ENCODE results near the genes XXYLT1, PPP1R2, MUC4, TFRC and UBXN7.

DNA sequence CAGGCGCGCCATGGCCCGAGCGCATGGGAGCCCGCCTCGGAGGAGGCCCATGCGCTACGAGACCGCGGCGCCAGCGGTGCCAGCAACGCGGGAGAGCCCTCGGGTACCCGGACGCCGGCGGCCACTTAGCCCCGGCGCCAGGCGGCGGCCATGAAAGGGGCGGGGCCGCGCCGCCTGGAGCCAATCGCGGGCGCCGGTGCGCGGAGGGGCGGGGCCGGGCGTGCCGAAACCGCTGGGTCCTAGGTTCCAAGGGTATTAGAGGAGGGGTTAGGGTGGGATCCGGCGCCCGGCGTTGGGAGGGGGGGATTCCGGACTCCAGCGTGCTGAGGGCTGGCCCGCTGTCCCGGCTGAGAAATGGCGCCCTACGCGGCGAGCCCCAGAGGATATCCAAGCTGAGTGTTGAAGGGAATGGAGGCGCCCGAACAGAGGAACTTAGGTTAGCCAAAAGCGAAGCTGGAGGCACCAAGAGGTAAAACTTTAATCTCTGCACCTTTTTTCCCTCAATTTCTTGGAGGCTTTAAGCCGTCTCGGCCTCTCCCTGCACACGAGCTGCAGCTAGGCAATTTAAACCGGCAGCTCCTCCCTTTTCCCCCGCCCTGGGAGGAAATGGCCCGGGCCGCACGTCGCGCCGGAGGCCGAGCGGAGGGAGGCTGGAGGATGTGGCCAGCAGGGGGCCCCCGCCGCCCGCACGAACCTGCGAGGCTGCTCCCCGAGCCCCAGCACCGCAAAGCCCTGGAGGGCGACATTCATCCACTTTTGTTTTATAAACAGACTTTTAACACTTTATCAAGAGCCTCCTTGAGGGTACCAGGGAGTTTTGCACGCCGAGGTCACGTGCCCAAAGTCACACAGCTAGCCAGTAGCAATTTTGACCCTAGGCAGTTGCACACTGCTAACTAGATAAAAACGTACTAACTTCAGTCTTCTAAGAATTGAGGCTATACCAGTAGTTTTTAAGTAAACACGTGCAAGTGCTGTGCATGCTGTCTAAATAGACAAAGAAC, at the start of gene XXYLT1:
Gene XXYLT1 (minus strand): TSS at position 152 of the 1,004 bp plus-strand sequence.
- PRO-cap, result bidirectional peak, plus-strand start at position 255 of the sequence, minus-strand start at position 101 of the sequence; unidirectional peak, minus-strand start at position 597 of the sequence

- PRO-cap, result no peak
Measured at GRCh38 chr3:195426022-195426588, 16.7 kb downstream of the ACAP2 start.

DNA sequence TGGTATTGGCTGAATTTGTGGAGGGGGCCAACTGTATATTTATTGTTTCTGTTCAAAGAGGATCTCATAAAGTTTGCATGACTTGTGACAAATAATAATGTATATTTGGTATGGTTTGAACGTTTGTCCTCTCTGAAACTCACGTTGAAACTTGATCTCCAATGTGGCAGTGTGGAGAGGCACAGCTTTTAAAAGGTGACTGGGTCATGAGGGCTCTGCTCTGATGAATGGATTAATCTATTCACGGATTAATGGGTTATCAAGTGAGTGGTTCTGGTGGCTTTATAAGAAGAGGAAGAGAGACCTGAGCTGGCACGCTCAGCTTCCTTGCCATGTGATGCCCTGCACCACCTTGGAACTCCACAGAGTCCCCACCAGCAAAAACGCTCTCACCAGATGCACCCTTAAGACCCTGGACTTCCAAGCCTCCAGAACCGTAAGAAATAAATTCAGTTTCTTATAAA, 2.7 kb downstream of the PPP1R2 start:
- PRO-cap, result bidirectional peak, plus-strand start at position 365 of the sequence, minus-strand start at position 354 of the sequence

DNA sequence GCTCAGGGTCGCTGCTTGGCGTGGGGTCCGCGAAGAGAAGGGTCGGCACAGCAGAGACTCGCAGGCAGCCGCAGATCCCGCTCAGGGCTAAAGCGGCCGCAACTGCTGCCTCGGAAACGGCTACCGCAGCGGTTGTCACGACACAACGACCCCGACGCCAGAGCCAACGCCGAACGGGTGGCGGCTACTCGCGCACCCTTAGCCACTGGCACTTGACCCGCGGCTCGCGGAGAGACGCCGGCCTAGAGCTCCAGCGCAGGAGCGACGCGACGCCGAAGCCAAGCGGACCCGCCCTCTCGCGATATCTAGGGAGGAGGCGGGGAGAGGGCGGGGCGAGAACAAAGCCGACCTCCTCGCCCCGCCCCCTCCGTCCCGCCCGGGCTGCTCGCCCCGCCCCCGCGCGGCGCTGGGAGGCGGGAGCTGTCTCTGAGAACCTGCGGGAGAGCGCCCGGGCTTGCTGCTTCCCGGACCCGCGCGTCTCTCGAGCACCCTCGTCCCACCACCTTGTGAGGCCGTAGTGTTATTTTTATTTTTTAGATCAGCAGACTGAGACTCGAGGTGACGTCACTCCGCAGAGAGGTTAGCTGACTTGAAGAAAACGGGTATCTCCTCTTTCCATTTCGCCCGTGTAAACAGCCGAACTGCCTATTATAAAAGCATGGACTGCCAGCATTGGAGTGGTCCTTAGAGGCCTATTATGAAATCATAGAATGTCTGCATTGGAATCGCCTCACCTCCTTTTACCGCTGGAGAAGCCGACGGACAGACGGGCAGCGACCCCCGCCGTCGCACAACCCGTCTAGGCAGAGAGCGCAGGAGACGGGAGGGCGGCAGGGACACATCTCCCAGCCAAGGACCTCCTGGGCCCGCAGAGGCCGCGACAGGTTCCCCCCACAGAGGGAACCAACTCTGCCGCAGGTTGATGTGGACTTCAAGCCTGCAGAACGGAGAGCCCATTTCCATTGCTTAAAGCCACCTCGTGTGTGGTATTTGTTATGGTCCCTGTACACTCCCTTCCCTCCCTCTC, at the start of gene PPP1R2:
Gene PPP1R2 (minus strand): TSS at position 279 of the 1,027 bp plus-strand sequence.
- PRO-cap, result bidirectional peak, plus-strand start at position 429 of the sequence, minus-strand start at position 307 of the sequence; bidirectional peak, plus-strand start at position 587 of the sequence, minus-strand start at position 506 of the sequence

- PRO-cap, result no peak
Measured at GRCh38 chr3:195636683-195637048, 52.9 kb upstream of the APOD start.

DNA sequence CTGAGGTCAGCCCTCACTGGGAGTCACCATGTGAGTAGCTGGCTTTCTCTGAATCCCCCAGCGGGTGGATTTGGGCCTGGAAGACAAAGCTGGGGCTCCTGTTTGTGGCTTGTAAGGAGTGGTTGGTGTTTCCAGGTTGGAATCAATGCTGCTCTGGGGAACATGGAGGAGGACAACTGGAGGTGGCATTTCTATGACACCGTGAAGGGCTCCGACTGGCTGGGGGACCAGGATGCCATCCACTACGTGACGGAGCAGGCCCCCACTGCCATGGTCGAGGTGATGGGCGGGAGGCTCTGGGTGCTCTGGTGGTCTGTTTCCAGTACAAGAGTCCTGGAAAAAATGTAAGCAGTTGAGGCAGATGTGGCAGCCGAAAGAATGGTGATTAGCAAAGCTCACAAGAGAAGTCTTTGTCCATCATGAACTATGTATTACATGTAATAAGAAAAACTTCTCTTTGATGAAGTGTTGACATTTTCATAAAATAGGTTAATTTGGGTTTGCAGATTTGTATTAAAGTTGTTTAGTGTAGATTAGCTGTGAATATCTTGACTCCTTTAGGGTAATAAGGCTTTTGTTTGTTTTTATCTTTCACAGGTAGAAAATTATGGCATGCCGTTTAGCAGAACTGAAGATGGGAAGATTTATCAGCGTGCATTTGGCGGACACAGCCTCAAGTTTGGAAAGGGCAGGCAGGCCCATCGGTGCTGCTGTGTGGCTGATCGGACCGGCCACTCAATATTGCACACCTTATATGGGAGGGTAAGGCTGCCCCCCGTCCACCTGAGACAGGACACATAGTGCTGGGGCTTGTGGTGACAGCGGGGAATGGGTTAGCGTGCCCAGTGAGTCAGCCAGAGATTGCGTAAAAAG, 57.1 kb upstream of the MUC20 start:
- PRO-cap, result no peak

DNA sequence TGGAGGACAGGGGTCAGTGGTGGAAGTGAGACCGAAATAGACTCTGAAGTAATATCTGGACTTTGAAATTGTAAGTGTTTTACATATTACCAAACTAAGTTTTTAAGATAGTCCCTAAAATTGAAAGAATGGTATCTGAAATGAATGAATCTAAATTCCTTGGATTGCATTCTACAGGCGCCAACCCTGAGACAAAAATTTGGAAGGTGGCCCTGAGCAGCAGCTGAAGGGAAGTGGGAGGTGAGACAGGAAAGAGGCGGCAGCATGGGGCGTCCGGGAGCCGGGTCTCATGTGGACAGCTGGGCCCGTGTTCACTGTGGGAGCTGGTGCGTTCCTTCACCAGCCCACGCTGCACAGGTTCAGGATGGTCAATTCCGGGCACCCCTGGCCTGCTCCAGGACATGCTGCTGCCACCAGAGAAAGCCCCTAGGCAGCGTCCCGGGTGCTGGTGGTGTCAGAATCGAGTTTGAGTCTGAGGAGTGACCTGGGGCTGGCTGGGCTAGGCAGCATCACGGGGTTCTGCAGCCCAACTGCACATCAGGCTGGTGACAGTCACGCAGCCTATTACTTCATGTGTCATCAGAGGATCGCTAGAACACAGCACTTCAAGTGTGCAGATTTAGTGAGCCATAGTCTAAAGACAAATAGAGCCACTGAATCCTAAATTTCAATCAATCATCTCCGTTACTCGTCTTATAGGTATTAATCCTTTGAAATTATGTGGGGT, 31.2 kb upstream of the MUC20 start:
- PRO-cap, result no peak

GRCh38 chr3:195809306-195810521, 2.0 kb downstream of the MUC4 start:
- PRO-cap, result no peak

DNA sequence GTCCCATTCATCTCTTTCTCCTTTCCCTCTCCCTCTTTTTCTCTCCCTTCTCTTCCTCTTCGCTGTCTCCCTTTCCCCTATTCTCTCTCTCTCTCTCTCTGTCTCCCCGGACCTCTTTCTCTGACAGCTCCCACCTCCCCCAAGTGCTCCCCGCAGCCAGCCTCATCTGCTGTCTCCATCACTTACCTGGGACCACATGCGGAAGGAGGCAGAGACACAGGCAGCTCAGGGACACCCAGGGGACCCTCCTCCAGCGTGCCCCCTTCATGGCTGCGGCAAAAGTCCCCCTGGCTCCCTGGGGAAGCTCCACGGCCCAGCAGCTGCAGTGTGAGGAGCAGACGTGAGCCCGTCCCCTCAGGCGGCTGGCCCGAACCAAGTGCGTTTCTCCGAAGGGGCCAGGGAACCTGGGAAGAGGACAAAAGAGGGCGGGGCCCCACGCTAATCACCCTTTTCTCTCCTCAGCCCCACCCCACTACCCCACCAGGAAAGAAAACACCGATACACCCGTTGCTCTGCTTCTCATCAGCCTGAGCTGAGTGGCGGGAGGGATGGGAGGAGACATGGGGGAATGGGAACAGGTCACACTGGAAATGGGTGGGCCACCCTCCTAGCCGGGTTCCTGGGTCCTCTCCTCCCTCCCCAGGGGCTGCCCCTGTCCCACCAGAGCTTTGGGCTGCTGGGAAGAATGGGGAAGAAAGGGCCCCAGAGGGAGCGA, at the start of gene MUC4:
Gene MUC4 (minus strand): TSS at position 380 of the 715 bp plus-strand sequence.
- PRO-cap, result no peak

DNA sequence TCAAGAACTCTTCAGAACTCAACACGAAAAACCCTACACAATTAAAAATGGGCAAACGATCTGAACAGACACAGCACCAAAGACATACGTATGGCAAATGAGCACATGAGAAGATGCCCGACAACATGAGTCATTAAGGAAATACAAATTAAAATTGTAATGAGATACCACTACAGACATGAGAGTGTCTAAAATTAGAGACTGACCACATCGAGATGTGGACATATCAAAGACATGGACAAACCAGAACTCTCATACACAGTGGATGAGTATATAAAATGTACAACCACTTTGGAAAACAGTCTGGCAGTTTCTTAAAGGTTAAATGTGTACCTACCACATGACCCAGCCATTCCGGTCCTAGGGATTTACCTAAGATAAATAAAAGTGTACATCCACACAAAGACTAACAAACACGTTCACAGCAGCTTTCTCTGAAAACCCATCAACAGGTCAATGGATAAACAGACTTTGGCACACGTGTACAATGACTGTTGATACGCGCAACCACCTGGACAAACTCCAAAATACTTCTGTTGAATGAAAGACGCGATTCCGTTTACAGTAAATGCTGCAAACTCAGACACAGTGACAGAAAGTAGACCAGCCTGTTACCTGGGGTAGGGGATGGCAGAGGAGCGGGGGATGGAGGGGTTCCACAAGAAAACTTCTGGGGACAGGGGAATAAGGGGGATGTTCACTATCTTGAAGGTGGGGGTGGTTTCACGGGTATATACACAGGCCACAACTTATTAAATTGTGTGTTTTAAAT, 2.2 kb downstream of the TNK2 start:
- PRO-cap, result bidirectional peak, plus-strand start at position 552 of the sequence, minus-strand start at position 458 of the sequence

DNA sequence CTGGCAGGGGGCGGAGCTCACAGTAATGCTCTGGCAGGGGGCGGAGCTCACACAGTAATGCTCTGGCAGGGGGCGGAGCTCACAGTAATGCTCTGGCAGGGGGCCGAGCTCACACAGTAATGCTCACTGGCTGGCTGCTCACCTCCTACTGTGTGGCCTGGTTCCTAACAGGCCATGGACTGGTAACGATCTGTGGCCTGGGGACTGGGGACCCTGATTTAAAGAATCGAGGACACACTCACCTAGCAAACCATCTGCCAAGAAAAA, 54.0 kb upstream of the TNK2 start:
- PRO-cap, result no peak

GRCh38 chr3:196081967-196082555, at the start of gene TFRC:
Gene TFRC (minus strand): TSS chr3:196082090.
- PRO-cap, result bidirectional peak, plus-strand start at chr3:196082270, minus-strand start at chr3:196082090

GRCh38 chr3:196115624-196116215, 33.8 kb upstream of the TFRC start:
- PRO-cap, result unidirectional peak, plus-strand start at chr3:196116009

DNA sequence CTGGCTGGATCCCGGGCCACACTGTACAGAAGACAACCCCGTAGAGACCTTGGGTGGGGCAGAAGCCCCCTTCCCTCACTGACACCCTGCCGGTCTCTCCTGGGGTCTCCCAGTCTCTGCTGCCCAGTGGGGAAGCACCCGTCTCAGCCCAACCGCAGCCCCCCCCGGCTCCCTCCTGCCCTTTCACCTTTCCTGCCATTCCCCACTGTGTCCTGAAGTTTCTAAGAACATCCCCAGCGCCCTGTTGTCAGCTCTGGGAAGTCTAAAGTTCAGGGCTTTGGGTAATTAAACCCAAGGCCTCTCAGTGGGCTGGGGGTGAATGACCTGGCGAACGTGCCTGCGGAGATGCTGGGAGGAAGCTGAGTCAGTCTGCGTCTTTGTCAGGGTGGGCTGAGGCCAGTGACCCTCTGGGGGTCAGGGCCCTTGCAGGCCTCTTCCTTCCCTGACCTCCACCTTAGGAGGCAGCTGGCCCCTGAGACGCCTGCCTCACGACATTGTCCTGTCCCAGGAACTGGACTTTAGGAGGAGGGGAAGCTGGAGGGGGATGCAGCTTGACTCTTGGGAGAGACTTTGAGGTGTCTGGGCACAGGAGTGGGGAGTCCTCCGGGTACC, 1.4 kb upstream of the SLC51A start:
- PRO-cap, result no peak

- PRO-cap, result no peak
Measured at GRCh38 chr3:196272758-196273588, 14.6 kb downstream of the PCYT1A start.

DNA sequence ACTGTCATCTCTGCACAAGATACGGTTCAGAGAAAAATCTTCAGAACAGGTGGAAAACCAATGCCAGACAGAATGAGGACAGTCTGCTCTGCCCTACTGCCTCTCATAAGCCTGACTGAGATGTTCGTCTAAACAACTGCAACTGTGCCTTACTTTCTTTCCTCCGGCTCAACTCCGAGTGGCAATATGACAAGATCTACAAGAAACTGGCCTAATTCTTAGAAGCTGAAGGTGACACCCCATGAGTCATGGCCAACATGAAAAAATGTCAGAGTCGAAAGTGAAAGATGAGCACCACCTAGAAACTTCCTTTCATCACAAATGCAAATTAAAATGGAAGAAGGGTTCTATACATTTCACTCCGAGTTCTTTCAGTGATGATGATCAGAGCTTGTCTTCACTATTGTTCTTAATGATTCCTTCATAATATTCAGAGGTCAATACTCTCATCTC, 12.9 kb downstream of the PCYT1A start:
- PRO-cap, result bidirectional peak, plus-strand start at position 331 of the sequence, minus-strand start at position 259 of the sequence

DNA sequence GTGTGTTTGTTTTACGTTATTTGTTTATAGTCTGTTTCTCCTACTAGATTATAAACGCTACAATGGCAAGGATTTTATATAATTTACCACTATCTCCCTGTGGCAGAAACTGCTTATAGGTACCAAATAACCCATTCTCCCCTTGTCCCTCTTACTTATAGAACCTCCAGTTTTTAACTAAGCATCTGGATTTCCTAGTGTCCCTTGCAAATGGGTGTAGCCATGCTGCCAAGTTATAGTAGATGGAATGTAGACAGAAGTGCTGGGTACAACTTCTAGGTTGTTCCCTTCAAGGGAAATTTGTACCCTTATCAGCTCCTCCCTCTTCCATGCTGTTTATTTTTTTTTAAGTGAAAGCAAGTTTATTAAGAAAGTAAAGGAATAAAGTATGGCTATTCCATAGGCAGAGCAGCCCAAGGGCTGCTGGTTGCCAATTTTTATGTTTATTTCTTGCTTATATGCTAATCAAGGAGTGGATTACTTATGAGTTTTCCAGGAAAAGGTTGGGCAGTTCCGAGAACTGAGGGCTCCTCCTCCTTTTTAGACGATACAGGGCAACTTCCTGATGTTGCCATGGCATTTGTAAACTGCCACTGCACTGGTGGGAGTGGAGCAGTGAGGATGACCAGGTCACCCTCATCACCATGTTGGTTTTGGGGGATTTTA, 40.0 kb upstream of the TM4SF19 start:
- PRO-cap, result no peak

- PRO-cap, result bidirectional peak, plus-strand start at chr3:196432606, minus-strand start at chr3:196432427
Measured at GRCh38 chr3:196432267-196433024, at the start of gene UBXN7. Gene UBXN7 (minus strand): TSS chr3:196432427.

DNA sequence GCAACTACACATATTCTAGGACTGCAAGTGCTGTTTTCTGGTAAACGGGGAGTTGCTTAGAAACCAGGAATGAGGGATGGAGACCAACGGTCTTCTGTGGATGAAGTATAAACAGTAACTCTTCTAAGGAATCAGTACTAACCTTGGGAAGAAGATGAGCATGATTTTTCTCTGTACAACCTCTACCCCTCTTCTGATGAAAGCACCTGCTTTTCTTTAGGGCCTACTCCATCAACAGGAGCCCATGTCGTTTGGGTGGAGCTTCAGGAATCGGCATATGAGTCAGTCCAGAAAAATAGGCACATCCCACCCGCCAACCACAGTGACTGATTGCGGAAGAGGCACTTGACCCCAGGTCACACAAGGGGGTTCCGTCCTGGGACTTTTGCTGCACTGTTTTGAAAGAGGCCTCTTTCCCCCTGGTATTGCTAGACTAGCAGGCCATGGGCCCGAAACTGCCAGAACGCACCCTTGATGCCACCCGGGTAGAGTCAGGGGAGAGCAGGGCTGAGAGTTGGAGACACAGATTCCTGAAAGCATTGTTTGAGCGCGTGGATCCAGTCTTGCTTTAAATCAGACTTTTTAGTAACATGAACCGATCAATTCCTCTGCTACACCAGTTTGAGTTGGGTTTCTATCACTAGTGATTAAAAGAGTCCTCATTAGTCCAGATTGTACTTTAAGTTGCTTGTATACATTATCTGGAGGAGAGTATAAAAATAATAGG, 19.3 kb upstream of the NRROS start:
- PRO-cap, result no peak

GRCh38 chr3:196641302-196642413, 2.2 kb downstream of the NRROS start:
- PRO-cap, result bidirectional peak, plus-strand start at chr3:196642139, minus-strand start at chr3:196641894